ENCODE data around the genes QRICH2, AANAT and SRSF2.

DNA sequence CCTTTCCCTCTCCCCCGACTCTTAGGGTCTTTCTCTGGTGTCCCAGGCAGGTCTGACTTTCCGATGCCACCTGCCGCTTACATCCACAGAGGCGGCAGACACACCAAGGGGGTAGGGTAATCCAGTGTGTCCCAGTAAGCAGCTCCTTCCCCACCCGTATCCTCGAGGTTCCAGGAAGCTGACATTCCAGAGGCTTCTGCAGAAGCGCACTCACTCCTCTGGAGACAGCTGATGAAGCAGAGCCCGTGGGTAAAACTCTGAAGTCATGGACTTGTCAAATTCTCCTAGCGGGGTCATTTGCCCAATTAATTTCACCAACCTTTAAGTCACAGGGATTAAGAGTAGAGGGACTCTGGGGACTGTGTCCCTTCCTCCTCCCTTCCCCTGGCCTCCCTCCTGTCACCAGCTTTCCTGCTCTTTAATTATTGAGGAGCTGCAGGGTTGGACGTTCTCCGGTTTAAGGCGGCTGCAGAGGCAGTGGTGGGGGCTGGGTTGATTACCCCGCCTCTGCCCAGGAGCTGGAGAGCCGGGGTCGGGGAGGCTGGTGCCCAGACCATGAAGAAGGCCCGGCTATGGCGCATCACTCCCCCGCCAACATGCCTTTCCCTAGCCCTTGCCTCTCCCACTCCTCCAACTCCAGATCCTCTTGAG lies 828 bp upstream of the FOXJ1 start:
- PRO-cap = no peak

- PRO-cap = bidirectional peak, plus-strand start at chr17:76246834, minus-strand start at chr17:76246712
Measured at GRCh38 chr17:76246372-76247073, 6.2 kb upstream of the RNF157 start.

DNA sequence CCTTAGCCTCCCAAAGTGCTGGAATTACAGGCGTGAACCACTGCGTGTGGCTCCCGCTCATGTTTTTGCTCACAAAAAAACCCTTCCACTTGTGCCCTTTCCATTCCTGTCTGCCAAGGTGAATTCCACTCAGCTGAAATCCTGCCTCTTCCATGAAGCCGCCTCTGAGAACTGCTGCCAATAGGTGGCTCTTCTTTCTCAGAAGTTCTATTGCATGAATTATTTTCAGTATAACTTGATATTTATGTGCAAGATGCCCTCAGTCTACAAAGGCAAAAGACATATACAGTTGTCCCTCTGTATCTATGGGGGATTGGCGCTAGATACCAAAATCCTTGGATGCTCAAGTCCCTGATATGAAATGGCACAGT lies 8.1 kb upstream of the RNF157 start:
- PRO-cap = no peak

DNA sequence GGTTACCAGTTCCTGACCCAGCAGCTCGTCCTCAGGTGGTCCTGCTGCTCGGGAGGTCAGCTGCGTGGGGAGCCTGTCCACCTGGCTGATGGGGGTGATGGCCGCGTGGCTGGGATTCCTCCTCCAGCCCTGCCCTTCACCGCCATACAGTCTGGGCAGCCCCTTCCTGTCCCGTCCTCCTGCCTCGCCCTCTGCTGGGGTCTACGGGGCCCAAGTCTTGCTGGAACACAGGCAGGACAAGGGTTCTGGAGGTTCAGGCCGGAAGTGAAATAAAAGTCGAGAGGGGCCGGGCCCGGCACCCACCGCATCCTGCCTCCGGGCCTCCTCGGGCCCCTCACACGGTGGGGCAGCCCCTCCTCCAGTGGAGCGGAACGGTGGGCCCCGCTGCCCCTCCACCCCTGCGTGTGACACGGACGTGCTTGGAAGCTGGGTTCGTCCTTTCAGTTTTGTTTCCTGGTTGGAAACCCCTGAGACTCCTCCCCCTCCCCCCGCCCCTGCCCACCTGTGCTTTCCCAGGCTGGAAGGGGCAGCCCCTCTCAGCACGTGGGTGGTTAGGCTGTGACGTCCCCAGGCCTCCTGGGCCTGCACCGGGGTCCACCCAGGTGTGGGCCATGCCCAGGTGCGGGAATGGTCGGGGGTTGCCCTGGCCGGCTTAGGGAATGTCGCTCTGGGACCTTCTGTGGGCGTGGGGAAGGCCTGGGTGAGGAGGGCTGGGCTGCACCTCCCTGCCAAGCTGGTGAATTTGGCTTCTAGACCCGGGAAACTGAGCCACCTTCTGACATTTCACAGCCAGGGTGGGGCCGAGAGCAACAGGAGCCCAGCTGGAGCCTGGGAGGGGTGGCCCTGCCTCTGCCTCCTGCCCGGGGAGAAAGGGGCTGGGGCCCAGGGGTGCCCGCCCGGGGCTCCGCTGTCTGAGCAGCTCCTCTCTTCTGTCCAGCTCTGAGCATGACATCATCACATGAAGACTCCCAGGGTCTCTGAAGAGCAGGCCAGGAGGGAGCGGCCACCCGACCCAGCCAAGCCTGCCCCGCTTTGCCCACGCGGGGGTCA lies 7.0 kb downstream of the UBALD2 start:
- PRO-cap = bidirectional peak, plus-strand start at position 217 of the sequence, minus-strand start at position 203 of the sequence; bidirectional peak, plus-strand start at position 395 of the sequence, minus-strand start at position 421 of the sequence

DNA sequence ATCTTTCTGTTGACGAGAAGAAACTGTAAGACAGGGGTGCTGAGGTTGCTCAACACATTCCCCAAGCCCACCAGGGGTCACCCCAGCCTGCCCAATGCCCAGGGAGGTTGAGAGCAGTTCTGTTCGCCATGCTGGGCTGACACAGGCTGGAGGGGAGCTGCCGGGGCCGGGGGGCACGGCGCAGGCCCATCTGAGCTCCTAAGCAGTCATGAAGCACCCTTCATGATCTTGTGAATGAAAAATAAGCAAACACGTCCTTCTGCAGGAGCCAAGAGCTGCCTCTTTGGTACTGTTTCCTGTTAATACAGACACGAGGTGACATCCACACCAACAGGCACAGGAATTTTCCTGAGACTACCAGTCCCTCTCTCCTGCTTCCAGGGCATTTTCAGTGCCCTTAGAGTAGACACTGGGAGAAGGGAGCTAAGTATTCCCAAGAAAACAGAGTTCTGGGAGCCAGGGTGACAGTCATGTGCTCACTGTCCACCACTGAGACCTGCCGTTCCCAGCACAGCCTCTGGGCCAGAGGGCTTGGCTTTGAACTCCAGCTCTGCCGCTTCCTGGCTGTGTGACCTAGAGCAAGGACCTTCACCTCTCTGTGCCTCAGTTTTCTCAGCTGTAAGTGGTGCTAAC lies 9.2 kb downstream of the UBALD2 start:
- PRO-cap = no peak

GRCh38 chr17:76308200-76308365 lies at the start of gene QRICH2:
Gene QRICH2, minus strand, starts transcription at chr17:76308276.
- PRO-cap = no peak

GRCh38 chr17:76467236-76467758 lies at the start of gene AANAT:
Gene AANAT, plus strand, starts transcription at chr17:76467603.
- PRO-cap = no peak

- PRO-cap = no peak
Measured at GRCh38 chr17:76474235-76474800, 6.9 kb downstream of the AANAT start.

- PRO-cap = no peak
Measured at GRCh38 chr17:76499874-76500514, 1.2 kb downstream of the RHBDF2 start.

DNA sequence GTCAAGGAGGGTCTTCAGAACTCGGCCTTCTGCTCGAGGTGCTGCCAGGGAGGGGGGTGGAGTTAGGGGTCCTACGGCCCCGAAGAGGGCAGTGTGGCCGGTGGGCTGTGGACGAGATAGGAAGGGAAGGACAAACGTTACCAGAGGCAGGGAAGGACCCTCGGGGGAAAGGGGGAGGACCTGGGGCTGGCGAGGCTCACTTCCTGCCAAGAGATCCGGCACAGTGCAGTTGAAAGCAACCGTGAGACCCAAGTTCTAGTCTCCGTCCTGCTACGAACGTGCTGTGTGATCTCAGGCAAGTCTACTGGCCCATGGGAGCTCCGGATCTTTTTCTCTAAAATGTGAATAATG lies 9.0 kb downstream of the CYGB start:
- PRO-cap = no peak

DNA sequence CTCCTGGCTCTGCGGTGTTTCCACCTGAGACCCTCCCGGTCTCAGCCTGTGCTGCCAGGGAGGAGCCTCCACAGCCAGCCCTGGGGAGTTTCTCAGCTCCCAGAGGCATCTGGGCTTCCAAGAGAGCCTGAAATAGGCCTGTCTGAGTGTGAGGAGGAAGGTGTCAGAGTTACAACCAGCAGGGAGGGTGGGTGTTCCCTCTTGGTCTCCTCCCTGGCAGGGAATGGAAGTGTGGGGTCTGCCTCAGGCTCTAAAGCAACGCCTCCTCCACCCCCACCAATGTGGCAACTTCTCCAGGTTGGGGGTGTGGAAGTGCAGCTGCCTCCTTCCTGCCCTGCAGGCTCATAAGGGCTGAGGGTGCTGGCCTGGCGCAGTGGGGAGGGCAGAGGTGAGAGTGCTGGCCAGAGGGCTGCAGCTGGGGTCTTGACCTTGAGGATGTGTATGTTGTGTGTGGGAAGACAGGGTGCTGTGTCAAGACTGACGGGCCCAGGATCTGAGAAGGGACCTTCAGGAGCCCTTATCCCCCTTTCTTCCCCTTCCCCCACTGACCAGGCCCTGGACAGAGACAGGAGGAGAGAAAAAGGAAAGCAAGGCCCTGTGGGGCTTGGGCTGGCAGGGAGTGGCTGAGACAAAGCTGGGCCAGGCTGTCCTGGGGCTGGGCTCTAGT lies 2.5 kb downstream of the CYGB start:
- PRO-cap = no peak

- PRO-cap = bidirectional peak, plus-strand start at chr17:76557769, minus-strand start at chr17:76557497
Measured at GRCh38 chr17:76557318-76558060, 17.6 kb downstream of the PRCD start.

- PRO-cap = unidirectional peak, minus-strand start at chr17:76614410
Measured at GRCh38 chr17:76614205-76614535, 28.5 kb upstream of the ST6GALNAC2 start.

DNA sequence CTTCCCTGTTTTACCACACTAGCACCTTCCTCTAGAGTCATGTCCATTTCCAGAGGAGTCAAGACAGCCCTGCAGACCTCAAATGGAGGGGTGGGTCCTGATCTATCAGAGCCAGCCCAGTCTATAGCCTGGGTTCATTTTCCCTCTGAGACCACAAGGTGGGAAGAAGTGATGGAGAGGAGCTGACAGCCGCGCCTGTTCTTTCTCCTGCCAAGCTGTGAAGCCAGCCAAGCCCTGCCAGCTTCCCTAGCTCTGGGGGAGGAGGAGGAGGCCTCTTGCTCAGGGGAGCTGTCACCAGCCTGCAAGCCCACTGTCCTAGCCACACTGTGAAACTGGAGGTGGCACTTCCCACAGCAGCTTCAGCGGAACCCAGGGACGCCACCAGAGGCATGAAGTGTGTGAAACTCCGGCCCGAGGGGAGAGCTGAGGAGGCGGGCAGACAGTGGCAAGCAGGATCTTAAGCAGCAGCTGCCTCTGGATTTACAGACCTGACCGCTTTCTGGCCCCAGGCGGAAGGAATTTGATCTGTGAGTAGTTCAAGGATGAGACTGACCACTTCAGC lies 29.1 kb downstream of the MXRA7 start:
- PRO-cap = no peak

DNA sequence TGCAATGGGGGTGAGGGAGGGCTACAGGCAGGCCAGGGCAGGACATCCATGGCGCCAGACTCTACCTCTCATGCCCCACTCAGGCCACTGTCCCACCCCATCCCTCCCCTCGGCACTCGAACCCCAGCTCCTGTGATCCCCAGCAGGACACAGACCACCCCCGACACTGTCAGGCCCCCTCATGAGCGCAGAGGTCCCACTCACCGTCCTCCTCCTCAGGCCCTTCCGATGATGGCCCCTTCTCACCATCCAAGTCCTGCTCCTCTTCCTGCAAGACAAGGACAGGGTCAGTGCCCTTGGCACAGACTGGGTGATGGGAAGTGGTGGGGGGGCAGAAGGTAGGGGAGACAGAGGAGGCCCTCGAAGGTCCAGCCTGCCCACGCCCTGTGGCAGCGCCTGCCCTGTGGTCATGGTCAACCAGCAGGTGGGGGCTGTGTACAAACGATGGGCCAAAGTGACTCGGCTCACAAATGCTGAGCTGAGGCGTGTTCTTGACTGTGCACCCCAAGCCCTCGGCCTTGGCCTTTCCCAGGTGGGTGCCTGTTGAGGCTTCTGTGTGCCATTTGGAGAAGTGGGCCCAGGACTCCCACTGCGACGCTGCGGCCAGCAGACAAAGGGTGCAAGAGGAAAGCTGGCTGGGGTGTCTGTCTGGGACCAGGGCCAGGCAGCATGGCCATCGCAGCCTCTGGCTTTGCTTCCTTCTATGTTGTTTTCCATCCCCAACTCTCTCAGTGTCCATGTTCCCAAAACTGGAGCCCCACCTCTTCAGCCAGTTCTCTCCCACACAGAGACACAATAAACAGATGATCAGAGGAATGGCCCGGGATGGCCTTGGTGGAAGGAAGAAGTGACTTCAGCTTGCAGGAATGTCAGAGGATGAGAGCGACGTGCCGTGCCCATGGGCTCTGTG lies 22.6 kb downstream of the MXRA7 start:
- PRO-cap = no peak

- PRO-cap = no peak
Measured at GRCh38 chr17:76690931-76691393, 19.8 kb downstream of the MXRA7 start.

DNA sequence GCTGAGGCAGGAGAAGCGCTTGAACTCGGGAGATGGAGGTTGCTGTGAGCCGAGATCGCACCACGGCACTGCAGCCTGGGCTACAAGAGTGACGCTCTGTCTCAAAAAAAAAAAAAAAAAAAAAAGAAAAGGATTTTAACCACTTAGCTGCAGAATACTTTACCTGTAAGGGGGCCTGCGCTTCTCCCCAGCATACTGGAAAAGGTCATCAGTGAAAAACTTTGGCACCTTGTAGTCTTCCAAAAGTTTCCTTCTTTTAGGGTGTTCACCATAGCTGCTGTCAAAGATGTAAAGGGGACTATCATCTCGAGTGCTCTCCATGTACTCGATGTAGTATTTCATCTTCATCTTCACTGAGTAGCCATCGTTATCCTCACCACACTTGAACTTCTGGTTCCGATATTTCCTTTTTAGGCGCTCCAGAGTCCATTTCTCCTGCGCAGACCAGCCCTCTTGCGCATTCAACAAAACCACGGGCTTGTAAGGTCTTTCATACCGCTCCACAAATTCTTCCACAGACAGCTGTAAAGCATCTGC lies 1.0 kb downstream of the JMJD6 start:
- PRO-cap = no peak

- PRO-cap = bidirectional peak, plus-strand start at chr17:76737501, minus-strand start at chr17:76737331
Measured at GRCh38 chr17:76737223-76737458, at the start of gene SRSF2. Gene SRSF2, minus strand, starts transcription at chr17:76737331.

DNA sequence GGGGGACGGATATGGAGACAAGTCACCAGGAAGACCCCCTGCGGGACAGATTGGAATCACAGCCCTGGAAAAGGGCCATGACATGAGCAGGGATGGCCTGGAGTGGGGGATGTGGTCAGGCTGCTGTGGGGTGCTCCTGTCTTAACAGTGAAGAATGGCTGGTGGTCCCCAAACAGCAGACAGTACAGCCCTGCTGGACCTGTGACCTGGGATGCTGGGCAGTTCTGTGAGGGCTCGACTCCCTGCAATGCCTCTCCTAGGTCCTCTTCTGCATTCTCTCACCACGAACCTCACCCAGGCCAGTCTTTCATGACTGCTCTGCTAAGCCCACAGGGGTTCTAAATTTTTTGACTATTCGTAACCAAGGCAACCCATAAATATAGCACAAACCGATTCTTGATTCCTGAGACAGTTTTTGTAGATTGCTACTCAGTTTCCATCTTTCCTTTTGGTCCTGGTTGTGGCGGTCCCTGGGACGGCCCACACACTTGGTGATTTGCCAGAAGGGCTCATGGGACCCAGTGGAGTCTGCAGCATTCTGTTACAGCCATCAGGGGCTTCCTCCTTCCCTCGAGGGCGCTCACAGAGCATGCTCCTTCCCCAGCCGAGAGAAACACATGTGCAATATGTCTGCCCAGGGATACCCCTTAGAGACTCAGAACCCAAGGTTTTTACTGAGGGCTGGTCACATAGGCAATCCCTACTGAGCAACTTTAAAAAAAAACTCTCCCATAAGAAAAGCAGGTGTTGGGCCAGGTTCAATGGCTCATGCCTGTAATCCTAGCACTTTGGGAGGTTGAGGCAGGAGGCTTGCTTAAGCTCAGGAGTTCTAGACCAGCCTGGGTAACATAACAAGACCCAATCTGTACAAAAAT lies 23.4 kb upstream of the MGAT5B start:
- PRO-cap = bidirectional peak, plus-strand start at position 586 of the sequence, minus-strand start at position 320 of the sequence

GRCh38 chr17:76885382-76885854 lies 17.2 kb downstream of the MGAT5B start:
- PRO-cap = no peak